Ishikawa (cell line): ENCODE results near the genes GSTM3 and UBL4B.

DNA sequence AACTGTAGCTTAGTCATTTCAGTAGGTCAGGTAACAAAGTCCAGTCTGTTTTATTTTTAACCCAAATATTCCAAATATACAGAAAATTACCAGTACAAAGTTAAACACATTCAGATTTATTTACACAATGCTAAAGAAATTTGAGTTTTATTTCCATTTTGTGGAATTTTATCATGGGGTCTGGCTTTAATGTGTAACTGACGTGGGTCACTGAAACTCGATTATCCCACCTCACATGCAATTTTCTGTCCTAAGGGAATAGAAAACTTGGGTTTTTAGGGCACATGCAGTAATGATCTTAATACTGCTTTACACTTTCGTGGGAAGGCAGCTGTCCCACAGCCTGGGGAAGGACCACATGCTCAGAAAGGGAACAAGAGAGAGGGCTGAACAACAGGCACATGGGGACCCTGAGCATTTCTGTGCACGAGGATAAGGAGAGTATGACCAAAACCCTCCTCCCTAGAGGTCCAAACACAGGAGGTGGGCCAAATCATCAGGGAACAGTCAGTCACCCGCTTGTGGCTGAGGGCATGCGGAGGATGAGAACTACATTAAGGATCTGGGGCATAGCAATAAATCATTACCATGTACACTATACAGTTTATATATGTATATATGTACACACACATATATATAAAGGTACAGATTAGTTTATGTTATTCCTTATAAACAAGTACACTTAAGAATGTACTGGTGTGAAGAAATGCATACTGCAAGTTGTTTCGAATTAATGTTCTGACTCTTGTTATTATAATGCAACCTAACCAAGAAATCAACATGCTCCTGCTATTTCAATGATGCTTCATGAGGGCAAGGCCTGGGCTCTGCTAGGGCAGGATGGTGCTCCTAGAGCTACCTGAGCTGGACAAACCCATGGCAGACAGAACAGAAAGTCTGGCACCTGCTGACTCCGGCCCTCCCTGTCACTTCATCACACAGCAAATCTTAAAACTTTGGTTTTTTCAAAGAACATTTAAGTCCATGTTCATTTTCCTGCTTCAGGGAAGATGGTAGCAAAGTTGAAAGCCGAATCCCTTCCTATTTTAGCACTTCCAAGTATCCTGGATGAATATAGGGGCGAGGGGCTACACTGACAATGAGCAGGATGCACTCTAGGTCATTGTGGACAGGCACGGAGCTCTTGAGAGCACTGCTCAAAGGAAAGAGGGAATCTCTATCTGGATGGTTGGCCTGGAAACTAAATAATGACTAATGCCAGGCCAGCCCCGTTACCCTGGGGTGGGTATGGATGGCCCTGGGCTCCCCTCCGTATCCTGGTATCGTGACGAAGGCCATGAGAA, 3.2 kb upstream of the MYBPHL start:
- RRBS = no CpG with 5 or more reads among the region's 15 CpGs

DNA sequence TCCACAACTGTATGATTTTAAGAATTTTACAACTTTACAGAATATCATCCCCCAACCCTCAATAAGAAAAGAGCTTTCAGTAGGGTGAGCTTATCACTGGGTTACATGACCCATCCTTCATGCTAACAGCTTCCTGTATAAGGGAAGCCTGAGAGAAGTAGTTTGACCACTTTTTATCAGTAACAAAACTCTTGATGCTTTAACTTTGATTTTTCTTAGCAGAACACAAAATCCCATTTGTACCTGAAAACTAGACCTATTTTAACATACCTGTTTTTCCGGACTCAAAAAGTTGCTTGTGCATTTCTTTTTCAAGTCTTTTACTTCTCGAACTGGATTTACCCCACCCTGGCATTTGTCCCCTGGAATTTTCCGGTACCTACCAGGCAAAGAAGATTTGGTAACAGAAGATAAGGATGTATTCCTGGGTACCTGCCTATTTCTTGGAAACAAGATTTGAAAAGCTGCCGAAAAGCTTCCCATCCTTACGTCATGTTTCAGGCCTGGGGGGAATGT, 9.8 kb upstream of the MYBPHL start:
- RRBS = 94% methylated on average over 2 of the region's 5 CpGs

DNA sequence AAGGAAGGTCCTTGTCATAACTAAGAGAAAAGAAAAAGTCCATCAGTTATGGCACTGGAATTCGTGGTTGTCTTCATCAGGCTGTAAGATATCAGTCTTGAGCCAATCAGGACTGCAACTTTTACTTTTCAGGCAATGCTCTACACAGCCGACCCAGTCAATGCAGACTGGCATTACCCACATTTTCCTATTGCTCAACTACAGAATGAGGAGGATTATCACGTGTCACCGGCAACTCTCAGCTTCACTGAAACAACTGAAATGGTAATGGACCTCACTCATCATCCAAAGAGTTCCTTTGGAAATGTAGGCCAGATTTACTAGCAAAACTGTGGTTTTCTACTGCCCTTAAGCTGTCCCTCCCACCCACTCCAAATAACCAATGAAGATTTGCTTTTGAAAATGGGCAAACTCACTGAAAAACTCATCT, 26.2 kb downstream of the SORT1 start:
- RRBS = no CpG with 5 or more reads among the region's 4 CpGs

DNA sequence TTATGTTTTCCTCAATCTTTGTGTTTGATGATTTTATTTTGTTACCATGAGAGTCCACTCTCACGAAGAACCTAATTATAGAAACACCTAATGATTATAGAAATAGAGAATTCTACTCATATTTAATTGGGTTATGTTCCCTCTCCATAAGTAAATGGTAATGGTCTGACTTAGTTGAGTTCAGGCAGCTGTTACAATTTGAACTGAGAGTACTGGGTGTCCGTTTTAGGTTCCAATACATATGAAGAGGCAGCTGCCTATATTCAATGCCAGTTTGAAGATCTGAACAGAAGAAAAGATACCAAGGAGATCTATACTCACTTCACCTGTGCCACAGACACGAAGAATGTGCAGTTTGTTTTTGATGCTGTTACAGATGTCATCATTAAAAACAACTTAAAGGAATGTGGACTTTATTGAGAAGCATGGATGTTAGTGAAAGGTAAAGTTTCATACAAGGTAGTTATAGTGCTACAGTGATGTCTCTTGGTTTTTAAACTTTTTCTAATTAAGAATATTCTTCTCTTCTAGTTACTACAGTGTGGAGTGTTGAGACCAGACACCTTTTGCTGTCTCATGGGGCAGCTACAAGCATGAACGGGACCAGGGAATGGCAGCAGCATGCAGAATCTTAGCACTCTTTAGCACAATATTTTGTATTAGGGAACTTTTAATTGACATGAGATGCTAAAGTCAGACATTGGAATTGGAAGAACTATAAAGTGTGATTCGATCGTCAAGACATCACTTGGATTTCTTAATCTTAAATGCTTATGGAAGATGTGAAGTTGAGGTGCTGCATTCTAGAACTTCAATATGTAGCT, 27.4 kb downstream of the GNAT2 start:
- RRBS = no CpG with 5 or more reads among the region's 6 CpGs

DNA sequence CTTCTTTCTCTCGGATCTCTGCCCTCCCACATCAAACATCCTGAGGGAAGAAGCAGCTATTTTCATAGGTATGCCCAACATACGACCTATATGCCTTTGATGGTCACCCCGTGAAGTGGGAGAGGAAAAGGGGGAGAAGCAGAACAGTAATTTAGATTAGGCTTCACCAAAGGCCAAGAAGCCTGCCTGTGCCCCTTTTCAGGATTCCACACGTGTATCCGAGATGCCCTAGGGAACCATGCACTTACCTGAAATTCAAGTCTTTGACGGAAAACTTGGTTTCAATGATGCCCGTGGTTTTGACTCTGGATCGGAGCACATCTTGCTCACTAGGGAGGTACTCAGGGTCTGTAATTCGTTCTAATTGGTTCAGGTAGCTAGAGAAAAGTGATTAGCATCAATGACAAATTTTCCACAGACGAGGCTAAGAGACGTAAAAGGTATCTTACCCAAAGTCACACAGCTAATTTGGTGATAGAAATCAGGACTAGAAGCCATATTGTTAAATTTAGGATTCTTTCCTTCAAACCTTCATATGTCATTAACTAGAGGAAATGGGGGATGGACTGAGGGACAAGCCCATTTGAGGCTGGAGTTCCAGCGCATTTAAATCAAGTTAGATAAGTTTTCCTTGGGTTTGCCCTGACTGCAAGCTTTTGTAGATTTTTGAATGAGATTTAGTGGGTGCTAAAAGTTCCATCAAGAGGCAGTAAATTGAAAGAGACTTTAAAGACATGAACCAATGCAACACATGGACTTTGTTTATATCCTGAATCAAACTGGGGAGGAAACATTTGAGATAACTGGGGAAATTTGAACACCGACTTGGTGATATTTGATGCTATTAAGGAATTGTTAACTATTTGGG, 13.1 kb downstream of the GNAT2 start:
- RRBS = no CpG with 5 or more reads among the region's 13 CpGs

- RRBS = no CpG with 5 or more reads among the region's 1 CpG
Observed at GRCh38 chr1:109740922-109741245, at the start of gene GSTM3. Gene GSTM3, minus strand, starts transcription at chr1:109741038.

DNA sequence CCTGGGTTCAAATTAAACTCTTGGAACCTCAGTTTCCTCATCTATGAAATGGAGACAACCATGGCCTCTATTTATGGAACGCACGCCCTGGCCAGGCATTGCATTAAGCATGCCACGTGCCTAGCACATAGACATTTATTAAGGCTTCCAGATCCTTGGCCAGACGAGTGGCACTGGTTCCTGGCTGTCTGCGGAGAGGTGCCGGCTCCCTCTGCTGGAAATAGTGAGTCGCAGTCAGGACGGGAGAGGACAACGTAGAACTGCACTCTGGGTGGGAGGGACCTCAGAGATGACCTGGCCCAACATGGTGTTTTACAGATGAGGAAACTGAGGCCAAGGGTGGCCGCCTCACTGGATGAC, 9.9 kb upstream of the EPS8L3 start:
- RRBS = no CpG with 5 or more reads among the region's 10 CpGs

- RRBS = no CpG with 5 or more reads among the region's 3 CpGs
Observed at GRCh38 chr1:109782690-109783039, 18.9 kb upstream of the EPS8L3 start.

DNA sequence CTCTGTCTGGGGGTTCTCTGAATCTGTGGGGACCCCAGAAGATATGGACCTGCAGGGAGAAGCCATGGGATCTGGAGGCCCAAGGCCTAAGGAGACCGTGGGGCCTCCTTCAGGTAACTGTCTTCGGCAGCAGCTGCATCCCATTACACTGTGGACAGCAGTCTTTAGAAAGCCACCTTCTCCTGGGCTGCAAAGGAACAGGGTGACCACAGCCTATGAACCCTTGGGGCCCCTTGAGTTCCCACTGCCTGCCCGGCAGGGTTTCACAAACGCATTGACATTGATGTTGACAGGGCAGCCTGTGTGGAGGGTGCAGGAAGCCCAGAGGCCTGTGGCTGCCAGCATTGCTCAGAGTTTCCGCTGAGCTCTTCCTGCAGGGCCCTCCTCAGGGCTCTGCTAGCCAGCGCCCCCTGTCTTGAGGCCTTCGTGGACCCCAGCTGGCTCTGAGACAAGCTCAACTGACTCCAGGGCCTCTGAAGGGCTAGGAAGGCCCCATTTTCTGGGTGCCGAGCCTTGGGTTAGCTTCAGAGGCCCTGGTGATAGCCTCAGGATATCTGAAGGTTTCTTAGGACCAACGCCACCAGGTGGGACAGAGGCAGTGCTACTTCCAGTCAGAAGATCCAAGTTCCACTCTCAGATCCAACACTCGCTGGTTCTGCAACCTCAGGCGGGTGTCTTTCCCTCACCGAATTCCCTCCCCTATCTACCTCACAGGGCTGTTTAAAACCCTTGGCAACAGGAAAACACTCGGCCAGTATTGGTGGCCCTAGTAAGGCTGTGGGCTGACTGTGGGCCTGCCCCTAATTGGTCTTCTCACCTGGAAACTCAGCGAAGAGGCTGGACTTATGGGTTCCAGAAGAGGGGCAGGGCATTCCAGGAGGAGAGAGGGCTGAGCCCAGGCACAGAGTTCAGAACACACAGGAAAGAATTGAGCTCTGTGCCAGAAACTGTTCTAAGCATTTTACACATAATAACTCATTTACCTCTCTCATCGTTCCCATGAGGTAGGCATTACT, 27.2 kb upstream of the EPS8L3 start:
- RRBS = no CpG with 5 or more reads among the region's 15 CpGs

GRCh38 chr1:109794271-109794762, 30.6 kb upstream of the EPS8L3 start:
- RRBS = no CpG with 5 or more reads among the region's 12 CpGs

GRCh38 chr1:109887806-109888232, 22.8 kb upstream of the CSF1 start:
- RRBS = no CpG with 5 or more reads among the region's 11 CpGs

- RRBS = no CpG with 5 or more reads among the region's 5 CpGs
Observed at GRCh38 chr1:109911759-109912212, 1.1 kb downstream of the CSF1 start.

DNA sequence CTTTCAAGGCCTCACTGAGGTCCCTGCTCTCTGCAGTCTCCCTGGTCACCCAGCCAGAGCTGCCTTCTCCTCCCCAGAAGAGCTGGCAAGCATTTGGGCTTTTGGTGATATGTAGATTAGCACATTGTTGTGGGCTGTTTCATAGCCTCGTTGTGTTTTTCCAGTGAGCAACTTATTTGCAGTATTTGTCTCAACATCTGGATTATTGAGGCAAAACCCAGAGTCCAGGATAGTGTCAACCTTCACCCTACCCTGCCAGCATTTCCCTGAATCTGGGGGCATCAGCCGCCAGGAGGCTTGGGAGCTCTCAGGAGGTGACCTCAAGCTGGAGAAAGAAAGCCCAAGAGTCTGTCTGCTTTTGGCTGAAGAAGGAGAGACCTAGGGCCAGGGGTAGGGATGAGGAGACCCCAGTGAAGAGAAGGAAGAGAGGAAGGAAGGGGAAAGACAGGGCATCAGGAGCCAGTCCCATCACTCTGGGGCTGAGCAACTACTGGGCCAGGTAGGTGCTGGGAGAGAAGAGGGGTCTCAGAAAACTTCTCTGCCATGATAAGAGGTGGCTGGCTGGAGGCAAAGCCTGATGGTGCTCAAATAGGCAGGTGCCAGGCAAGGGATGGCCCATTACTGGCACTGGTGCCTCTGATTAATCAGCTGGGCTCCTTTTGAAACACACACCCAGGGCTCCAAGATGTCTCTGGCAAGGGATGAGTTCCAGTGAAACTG, 2.5 kb downstream of the CSF1 start:
- RRBS = no CpG with 5 or more reads among the region's 2 CpGs

DNA sequence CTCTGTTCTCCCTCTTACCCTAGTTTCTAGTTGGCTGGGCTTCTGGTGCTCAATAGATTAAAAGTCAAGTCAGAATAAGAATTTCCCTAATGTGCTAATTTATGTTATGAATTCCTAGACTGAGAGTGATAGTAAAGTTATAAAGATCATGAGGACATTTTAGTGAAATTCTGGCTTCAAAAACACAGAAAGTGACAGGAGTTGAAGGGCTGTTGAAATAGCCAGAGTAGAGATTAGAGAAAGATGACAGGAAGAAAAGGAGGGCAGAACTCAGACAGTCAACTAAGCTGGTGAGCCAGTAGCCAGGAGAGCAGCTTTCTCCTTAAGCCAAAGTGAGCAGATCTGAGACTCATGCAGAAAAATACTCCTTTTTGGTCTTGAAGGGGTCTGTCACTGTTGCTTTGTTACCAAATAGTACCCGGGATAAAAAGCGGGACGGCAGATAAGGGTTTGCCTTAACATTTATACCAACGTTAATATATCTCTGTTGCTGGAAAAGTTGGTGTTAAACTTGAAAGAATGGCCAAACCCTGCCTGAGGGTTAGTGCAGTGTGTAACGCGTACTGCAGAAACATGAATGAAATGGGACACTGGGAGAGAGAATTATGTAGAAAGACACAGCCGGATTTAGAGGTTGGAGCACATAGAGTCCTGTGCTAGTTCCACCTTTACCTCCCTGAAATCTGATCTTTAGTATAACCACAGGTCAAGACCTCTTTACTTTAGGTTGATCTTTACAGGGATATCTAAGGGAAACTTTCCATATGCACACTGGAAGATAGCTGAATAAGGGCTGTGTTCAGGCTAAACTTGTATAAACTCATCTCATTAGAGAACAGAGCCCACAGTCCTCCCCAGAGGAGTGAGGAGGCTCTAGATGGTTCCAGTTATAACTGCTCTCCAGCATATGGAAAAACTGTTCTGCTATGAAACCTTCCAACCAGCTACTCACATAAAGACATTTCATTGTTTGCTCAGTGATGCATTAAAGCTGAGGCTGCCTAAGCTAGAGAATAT, 12.9 kb downstream of the AHCYL1 start:
- RRBS = no CpG with 5 or more reads among the region's 7 CpGs

GRCh38 chr1:110035448-110035685, 943 bp downstream of the STRIP1 start:
- RRBS = no CpG with 5 or more reads among the region's 6 CpGs

DNA sequence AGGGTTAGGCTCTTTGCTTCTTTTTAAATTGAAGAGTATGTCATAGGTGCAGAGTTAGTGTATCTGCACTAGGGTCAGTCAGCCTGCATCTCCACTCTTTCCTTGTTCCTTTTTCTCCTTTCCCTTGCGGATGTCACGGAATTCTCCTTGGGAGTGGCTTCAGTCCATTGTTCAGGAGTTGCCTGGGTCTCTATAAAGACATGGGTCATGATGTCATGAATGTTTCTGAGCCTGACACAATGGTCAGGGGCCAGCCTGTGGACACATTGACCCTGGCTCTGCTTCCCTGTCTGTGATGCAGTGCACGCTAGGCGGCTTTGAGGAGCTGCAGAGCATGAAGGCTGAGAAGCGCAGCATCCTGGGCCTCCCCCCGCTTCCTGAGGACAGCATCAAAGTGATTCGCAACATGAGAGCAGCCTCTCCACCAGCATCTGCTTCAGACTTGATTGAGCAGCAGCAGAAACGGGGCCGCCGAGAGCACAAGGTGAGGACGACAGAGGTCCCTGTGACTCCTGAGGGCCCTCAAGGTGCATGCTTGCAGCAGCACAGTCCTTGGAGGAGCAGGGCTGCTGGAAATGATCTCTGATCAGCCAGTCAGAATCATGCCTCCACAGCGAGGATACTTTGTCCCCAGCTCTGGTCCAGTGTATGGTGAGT, 8.5 kb downstream of the STRIP1 start:
- RRBS = no CpG with 5 or more reads among the region's 12 CpGs

DNA sequence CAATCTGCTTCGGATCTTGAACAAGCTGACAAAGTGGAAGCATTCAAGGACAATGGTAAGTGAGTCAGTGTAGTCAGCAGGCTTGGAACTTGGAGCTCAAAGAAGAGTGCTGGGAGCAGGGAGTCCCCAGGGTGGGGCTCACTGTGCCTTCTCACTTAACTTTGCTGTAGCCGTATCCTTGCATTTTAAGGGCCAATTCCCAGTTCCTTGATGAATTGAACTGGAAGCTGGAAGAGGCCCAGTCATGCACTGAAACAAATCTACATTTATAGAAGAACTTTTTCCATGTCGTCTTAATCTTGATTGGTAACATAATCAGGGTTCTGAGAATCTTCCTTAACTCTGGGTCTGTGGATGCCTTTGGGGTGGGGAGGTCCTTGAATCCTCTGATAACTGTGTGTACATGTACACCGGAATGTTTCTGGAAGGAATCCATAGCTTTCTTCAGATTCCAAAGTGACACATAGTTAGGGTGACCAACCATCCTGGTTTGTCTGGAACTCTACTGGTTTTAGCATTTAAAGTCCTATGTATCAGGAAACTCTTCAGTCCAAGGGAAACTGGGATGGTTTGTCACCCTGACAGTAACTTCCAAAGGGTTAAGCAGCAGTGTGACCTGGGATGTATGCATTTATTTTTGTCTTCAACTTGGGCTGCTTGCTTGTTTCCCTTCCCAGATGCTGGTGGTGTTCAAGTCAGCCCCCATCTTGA, 16.7 kb downstream of the STRIP1 start:
- RRBS = no CpG with 5 or more reads among the region's 4 CpGs

GRCh38 chr1:110054700-110055934, 15.4 kb downstream of the ALX3 start:
- RRBS = no CpG with 5 or more reads among the region's 5 CpGs

- RRBS = no CpG with 5 or more reads among the region's 5 CpGs
Observed at GRCh38 chr1:110112292-110112623, at the start of gene UBL4B. Gene UBL4B, plus strand, starts transcription at chr1:110112443.

GRCh38 chr1:110243799-110244163, 33.7 kb downstream of the KCNC4 start:
- RRBS = no CpG with 5 or more reads among the region's 9 CpGs